ENCODE measurements around a stretch of chr5.

DNA sequence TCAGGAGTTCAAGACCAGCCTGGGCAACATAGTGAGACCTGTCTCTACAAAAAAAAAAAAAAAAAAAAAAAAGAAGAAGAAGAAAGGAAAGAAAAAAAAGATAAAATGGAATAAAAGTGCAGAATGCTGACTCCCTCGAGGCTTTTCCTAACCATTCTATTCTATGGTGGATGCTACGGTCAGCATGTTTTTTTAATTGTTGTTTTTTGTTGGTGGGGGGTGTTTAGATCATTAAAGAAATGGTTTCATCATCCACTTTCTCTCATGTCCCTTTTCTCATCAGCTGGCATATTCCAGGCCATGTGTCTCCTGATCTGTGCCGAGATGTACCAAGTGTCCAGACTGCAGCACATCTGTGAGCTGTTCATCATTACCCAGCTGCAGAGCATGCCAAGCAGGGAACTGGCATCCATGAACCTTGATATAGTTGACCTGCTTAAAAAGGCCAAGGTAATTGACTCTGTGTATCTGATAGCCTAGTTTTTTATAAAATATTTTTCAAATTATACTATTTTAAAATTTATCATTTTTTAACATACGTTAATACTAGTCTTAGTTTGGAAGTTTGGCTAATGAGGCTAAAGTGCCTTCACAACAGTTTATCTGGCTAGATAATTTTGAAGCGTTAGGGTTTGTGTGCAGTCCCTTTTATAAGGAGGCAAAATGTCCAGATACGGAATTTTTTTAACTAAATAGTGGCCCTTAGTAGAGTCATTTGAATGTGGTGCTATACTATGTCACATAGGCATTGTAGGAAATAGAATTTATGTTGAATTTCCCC is 38.8 kb downstream of the GLRX start:
- PRO-cap, 5 experiments, result peak in 2 of 5 experiments; most common plus-strand start position 319 of the sequence (in 1); most common minus-strand start position 355 of the sequence (in 1)
- RAMPAGE, long total RNA, 2 experiments, result no peak in any of the 2 experiments
- RRBS, result no CpG with 5 or more reads among the region's 6 CpGs

DNA sequence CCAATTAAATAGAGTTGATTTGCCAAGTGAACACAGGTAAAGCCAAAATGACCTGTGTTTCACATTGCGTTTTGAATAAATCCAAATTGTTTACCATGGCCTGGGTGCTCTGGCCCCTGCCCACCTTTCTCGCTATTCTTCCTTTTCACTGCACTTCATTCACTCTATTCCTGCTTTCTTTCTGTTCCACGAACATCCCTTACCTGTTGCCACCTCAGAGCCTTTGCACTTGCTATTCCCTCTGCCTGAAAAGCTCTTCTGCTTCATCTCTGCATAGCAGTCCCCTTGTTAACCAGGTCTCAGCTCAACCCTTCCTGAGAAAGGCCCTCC is 6.8 kb downstream of the GLRX start:
- PRO-cap, 5 experiments, result peak in 1 of 5 experiments; most common minus-strand start position 131 of the sequence (in 1)
- RAMPAGE, long total RNA, 2 experiments, result no peak in any of the 2 experiments
- RRBS, result no CpG with 5 or more reads among the region's 3 CpGs

DNA sequence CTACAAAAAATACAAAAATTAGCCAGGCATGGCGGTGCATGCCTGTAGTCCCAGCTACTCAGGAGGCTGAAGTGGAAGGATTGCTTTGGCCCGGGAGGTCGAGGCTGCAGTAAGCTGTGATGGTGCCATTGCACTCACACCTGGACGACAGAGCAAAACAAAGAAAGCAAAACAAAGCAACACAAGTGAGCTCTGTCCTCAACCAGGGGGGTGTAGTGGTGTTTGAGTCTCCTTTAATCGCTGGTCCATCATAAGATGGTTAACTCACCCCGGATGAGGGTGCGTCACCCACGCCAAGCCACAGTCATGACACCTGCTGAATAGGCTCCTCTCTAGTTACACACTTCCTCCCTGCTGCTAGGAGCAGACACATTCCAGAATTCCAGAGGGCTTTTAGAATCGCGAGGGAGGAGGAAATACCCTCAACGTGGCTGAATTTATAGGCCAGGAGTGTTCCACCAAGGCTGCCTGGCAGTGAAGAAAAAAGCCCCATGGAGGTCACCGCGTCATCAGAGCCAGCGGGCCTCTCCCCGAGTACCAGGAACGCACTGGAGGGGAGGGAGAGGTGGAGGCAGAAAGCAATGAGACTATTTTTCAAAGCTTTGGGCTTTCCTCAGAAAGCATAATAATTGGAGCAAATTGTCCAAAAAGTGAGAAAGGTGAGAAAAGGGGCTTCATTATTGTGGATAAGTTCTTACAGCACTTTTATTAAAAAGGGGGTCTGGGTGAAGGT is 5.1 kb downstream of the GLRX start:
- PRO-cap, 5 experiments, result no peak in any of the 5 experiments
- RAMPAGE, long total RNA, 2 experiments, result no peak in any of the 2 experiments
- RRBS, result no CpG with 5 or more reads among the region's 16 CpGs

- PRO-cap, 5 experiments, result peak in 1 of 5 experiments; most common plus-strand start chr5:95842202 (in 1); most common minus-strand start chr5:95842022 (in 1)
- RAMPAGE, long total RNA, 2 experiments, result no peak in any of the 2 experiments
- RRBS, result no CpG with 5 or more reads among the region's 5 CpGs
Observed at GRCh38 chr5:95841739-95842379, 19.3 kb upstream of the GLRX start.

- PRO-cap, 5 experiments, result no peak in any of the 5 experiments
- RAMPAGE, long total RNA, 2 experiments, result no peak in any of the 2 experiments
- RRBS, result no CpG with 5 or more reads among the region's 3 CpGs
Observed at GRCh38 chr5:95938845-95939522, 22.7 kb downstream of the ELL2 start.

DNA sequence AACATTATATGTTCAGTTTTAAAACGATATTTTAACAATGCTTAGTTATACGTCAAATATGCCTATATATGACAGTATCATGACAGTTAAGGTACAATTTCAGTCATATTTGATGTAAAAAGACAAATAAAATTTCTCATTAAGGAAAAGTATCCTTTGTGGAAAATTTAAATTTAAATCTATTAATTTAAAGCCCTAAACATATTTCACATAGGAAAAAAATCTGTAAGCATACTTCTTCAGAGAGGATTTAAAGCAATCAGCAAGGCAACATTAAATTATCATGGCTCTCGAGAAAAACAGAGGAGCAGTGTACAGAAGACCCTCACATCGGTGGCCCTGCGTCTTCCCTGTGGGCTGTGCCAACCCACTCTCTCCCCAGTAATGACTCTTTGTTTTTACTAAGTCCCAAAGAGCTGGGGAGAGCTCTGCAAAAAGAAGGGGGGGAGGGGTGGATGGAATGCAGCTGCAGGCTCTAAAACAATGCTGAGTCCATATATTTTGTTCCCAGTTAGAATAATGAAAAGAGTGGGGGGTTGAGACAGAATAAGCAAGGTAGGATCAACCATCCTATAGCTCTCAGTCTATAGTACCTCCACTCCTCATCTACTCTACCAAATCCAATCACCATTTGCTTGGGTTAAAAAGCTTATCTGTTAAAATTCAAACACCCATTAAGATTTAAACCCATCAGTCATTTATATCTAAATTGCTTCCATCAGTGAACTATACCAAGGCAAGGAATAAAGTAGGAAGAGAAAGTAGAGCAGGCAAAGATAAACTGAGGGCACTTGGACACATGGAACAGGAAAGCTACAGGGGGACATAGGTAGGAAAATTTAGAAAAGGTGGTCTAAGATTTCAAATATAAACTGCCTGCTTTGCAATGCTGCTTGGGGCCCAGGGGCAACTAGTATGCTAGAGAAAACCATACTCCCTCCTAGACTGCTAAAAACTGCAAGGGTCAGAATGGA is 20.8 kb downstream of the ELL2 start:
- PRO-cap, 5 experiments, result no peak in any of the 5 experiments
- RAMPAGE, long total RNA, 2 experiments, result no peak in any of the 2 experiments
- RRBS, result no CpG with 5 or more reads among the region's 5 CpGs

GRCh38 chr5:95958297-95958756 is 3.3 kb downstream of the ELL2 start:
- PRO-cap, 5 experiments, result peak in 4 of 5 experiments; most common plus-strand start chr5:95958520 (in 3); most common minus-strand start chr5:95958376 (in 2)
- RAMPAGE, long total RNA, 2 experiments, result no peak in any of the 2 experiments
- RRBS, result no CpG with 5 or more reads among the region's 2 CpGs

DNA sequence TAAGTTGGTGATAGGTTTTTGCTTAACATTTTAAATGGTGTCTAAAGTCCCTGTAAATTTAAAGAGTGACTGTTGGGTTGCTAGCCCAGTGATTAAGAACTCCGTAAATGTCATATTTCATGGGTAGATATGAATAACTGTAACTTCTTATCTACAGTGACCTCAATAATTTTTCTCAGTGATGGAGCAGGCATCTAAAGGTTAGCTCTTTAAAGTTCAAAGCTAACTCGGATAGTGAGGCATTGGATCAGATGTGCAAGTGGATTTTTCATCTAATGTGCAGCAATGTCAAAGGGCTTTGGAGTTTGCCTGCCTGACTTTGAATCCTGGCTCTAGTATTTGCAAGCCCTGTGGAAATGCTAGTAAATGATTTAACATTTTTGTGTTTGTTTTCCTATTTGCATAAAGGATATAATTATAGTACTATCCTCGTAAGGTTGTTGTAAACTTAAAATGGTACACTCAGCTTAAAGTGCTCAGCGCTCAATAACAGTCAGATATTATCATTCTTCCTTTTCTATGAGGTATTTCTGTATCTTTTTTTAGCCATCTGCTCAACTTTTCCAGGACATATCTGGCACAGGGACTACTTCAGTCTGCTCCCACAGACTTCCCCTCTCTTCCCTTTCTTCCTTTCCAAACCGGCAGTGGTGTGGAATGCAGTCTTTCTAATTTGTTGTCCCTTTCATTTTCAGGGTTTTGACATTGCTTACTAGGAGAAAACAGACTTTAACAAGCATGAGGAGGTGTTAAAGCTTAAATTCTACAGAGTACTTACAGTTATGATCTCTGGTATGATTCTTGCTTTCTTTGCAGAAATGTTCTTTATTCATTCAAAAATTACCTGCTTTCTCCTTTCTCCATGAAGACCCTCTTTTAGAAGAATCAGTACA is 163.8 kb upstream of the ELL2 start:
- PRO-cap, 5 experiments, result peak in 5 of 5 experiments; most common plus-strand start position 639 of the sequence (in 4); most common minus-strand start position 321 of the sequence (in 3)
- RAMPAGE, long total RNA, 2 experiments, result no peak in any of the 2 experiments
- RRBS, result no CpG with 5 or more reads among the region's 5 CpGs

DNA sequence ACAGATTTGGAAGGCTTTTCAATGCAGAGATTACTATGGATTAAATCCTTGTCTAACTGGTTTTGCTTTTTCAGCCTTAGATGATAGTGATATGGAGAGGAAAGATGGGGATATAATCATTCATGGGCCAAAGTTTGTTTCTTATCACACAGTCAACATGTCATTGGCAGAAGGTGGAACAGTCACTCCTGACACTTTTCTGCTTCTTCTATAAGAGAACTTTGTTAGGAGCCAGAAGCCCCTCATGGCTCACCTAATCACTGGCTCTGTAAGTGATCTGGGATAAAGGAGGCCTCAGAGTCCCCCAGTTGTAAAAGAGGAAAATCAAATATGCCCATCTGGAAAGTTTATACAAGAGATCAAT is 101.3 kb downstream of the PCSK1 start:
- PRO-cap, 5 experiments, result peak in 4 of 5 experiments; most common plus-strand start position 163 of the sequence (in 3); most common minus-strand start position 259 of the sequence (in 1)
- RAMPAGE, long total RNA, 2 experiments, result no peak in any of the 2 experiments

- PRO-cap, 5 experiments, result no peak in any of the 5 experiments
- RAMPAGE, long total RNA, 2 experiments, result no peak in any of the 2 experiments
- RRBS, result 16% methylated on average over 6 of the region's 43 CpGs
Observed at GRCh38 chr5:96431984-96432922, 795 bp downstream of the PCSK1 start.

DNA sequence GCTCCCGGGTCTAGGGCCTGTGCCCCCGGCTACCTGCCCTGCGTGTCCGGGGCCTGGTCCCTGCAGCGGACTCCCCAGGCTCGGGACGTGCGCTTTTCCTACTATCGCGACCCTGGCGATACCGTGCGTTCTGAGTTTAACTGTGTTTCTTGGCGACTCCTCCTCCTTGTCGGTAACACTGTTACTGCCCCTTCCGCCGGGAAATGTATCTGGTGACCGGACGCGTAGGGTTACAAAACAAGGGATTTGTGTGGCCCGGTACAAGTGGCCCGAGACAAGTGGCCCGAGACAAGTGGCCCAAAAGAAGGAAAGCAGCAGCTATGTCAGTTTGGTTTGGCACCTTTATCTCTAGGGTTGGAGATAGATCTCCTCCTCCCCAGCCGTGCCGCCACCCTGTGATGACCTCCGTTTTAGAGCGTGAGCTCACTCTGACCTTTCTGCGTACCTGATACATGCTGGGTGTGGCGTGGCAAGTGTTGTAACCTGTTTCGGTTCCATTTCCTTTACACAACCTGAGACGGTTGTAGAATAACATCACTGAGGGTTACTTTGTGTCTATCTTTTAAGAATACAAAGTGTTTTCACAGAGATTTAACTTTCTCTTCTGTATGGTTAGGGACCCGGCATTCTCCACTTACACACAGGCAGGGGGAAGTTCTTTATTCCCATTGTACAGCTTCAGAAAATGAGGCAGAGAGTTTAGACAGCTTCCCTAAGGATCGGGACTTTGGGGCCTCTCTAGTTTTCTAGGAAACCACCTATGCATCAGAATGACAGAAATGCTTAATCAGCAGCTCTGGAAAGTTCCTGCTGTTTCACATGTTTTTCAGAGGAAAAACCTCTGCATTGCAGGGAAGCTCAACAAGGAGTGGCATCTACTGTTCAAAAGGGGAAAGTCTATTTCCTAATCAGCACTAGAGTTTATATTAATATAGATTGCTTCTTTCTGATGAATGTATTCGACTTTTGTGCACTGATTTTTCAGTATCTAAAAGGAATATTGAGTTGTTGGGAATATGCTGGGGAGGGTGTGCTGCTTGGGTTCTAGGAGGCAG is 41.1 kb downstream of the CAST start:
- PRO-cap, 5 experiments, result peak in 5 of 5 experiments; most common plus-strand start position 235 of the sequence (in 3); most common minus-strand start position 114 of the sequence (in 4)
- RAMPAGE, long total RNA, 2 experiments, result no peak in any of the 2 experiments
- RRBS, result 7% methylated on average over 1 of the region's 34 CpGs

DNA sequence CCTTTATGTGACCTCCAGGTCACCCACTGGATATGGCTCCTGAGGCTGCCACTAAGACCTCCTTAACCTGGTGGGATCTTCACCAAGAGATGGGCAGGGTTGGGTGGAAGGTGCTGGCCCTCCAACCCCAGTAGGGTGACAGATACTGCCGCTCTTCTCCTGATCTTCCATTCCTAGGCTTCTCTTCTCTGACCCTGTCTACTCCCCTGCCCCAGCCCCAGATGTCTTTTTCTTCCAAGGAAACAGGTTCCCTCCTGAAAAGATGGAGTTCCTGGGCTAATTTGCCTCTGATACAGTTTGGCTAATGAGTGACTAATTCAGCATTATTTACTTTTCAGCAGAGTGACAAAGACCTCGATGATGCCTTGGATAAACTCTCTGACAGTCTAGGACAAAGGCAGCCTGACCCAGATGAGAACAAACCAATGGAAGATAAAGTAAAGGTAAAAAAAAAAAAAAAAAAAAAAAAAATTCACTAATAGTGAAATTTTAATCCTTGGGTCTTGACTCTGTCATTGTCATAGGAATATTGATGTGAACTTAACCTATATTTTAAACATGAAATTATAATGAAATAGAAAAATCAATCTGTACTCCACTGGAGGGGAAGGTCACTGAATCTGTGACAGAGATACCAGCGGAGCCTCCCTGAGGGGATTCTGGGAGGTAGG is 42.7 kb downstream of the ERAP1 start:
- PRO-cap, 5 experiments, result no peak in any of the 5 experiments
- RAMPAGE, long total RNA, 2 experiments, result no peak in any of the 2 experiments
- RRBS, result no CpG with 5 or more reads among the region's 3 CpGs

GRCh38 chr5:96808229-96808782 is 561 bp upstream of the ERAP1 start:
- PRO-cap, 5 experiments, result peak in 5 of 5 experiments; most common plus-strand start chr5:96808495 (in 1); most common minus-strand start chr5:96808352 (in 4)
- RAMPAGE, long total RNA, 2 experiments, result no peak in any of the 2 experiments
- RRBS, result no CpG with 5 or more reads among the region's 19 CpGs

DNA sequence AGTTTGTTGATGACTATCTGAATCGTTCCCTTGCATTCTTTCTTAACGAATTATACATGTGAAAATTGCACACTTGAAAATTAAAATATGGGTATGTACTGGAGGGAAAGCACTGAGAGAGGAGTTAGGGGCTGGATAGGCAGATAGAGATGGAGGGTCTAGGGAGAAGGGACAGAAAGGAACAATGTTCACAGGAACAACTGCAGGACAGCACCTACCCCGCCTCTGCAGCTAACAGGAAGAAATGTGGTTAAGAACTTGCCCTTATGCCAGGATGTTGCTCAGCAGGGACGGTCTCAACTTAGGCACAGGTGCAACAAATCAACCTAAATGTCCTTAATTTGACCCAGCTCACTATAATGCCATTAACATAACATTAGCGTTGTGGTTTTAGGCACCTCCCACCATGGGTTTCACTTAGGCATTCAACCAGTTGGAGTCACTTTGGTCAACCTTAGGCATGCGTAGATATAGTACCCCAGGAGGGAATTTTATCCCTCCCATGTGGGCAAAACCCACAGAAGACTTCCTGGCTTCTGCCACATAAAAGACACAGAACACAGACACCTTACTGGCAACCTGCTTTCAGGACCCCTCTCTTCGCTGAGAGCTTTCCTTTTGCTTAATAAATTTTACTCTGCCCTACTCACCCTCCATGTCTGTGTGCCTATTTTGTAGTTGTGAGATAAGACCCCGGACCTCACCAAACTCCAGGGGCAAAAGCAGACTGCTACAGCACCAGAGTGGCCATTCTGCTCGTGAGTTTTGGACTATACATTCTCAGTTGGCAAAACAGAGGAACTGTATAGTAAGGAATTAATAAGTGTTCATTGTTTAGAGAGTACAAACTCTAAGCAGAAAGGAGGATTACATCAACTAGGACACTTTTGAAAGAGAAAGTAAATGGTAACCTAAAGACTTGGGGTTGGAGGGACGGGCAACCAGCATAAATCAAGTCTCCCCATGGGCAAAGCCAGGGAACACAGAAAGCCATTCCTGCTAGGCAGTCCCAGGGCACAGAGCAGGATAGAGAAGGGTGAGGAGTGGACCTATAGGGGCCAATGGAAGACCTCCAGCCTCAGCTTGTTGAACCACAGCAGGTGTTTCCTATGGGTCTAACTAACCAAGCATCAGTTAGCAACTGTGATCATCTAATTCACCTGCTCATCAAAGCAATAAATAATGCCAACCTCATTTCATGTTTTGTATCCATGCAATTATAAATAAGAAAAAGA is 8.9 kb upstream of the ERAP1 start:
- PRO-cap, 5 experiments, result peak in 1 of 5 experiments; most common plus-strand start position 520 of the sequence (in 1); most common minus-strand start position 236 of the sequence (in 1)
- RAMPAGE, long total RNA, 2 experiments, result no peak in any of the 2 experiments
- RRBS, result no CpG with 5 or more reads among the region's 10 CpGs

- PRO-cap, 5 experiments, result peak in 4 of 5 experiments; most common plus-strand start chr5:96855758 (in 2); most common minus-strand start chr5:96855542 (in 2)
- RAMPAGE, long total RNA, 2 experiments, result no peak in any of the 2 experiments
- RRBS, result no CpG with 5 or more reads among the region's 6 CpGs
Observed at GRCh38 chr5:96855262-96855848, 20.9 kb upstream of the ERAP2 start.

DNA sequence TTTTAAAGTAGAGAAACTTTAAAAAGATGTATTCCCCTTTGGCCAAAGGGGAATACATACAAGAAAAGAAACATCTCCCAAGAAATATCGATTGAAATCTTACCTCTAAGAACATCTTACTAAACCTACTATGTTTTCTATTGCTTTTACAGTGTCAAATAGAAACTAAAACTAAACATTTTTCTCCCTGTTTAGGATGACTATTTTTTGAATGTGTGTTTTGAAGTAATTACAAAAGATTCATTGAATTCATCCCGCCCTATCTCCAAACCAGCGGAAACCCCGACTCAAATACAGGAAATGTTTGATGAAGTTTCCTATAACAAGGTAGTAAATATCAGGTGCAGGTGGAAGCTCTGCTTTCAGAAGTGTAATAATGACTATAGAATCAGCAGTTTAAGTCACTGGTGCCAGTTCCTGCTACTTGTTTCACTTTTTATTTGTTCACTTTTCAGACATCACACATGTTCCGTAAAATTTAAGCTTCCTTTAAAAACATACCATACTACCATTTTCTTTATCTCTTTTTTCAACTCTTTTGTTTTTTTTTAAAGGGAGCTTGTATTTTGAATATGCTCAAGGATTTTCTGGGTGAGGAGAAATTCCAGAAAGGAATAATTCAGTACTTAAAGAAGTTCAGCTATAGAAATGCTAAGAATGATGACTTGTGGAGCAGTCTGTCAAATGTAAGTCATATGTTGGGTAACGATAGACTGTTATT is 20.0 kb downstream of the ERAP2 start:
- PRO-cap, 5 experiments, result no peak in any of the 5 experiments
- RAMPAGE, long total RNA, 2 experiments, result no peak in any of the 2 experiments
- RRBS, result no CpG with 5 or more reads among the region's 6 CpGs

- PRO-cap, 5 experiments, result no peak in any of the 5 experiments
- RAMPAGE, long total RNA, 2 experiments, result no peak in any of the 2 experiments
- RRBS, result no CpG with 5 or more reads among the region's 4 CpGs
Observed at GRCh38 chr5:97193075-97193402, 10.0 kb upstream of the RIOK2 start.

GRCh38 chr5:97840634-97841085 is 657.6 kb upstream of the RIOK2 start:
- PRO-cap, 5 experiments, result no peak in any of the 5 experiments
- RAMPAGE, long total RNA, 2 experiments, result no peak in any of the 2 experiments
- RRBS, result no CpG with 5 or more reads among the region's 3 CpGs

DNA sequence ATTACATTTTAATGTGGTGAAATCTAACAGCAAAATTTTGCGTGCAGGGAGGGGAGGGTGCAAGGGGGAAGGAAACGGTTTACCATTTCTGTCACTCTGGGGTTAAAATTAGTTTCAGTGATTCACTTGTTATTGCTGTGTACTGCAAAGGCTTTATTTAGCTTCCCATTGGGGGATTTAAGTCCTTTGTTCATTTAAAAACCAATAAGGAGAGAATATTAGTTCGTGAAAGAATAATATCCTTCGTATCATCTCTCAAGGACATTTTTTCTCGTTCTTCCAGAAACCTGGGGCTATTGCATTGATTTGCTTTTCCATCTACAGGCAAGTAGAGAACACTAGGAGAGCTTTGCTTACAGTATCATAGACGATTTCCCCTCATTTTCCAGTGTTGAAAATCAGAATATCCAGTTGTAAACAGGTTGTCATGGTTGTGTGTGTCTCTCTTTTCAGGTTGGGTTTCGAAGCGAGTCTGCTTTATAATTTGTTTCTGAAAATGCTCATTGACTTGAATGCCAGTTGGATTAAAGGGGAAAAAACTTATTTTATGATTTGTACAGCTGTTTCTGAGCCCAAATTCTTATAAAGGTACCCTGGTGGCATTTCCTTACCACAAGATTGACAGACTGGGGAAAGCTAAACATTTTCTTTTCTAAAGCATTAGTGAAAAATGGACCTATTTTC is 667.6 kb upstream of the RGMB start:
- PRO-cap, 5 experiments, result peak in 3 of 5 experiments; most common plus-strand start position 522 of the sequence (in 3)
- RAMPAGE, long total RNA, 2 experiments, result no peak in any of the 2 experiments
- RRBS, result no CpG with 5 or more reads among the region's 8 CpGs

DNA sequence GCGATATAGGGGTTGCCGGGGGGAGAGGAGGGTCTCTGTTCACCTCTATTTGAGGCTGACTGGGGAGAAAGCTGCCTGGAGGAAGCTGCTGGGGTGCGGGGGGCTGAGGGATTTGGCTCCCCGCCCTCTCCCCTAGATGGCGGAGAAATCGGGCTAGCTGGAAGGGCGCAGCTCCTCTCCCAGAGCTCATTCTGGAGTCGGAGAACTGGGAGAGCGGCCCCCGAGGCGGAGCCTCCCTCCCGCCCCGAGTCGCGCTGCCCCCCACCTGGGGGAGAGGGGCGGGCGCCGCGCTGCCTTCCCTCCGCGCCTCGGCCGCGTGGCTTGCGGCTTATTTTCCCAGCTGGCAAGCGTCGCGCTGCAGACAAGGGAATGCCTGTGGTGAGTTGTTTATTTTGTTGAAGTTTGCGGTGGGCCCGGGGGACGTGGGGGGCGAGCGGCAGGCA is 4.2 kb upstream of the RGMB start:
- PRO-cap, 5 experiments, result no peak in any of the 5 experiments
- RAMPAGE, long total RNA, 2 experiments, result no peak in any of the 2 experiments
- RRBS, result no CpG with 5 or more reads among the region's 33 CpGs